HCT116 (cell line): Measurements from ENCODE around the genes DUSP13 and VDAC2.

DNA sequence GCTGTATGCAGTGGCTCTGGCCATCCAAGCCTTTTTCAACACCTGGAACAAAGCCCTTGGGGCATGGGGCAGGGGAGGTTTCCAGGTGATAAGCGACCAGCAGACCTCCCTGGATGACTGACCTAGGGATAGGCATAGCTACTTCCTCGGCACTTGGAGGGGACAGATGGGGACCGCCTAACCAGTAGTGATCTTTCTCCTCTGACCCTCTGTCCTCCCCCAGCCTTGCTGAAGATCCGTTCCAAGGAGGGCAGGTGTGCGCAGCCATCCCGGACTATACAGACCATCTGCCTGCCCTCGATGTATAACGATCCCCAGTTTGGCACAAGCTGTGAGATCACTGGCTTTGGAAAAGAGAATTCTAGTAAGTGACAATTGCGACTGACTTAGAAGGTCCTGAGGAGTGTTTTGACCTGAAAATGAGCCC is 3.6 kb downstream of the PLAU start:
- RRBS = no CpG with 5 or more reads among the region's 9 CpGs

DNA sequence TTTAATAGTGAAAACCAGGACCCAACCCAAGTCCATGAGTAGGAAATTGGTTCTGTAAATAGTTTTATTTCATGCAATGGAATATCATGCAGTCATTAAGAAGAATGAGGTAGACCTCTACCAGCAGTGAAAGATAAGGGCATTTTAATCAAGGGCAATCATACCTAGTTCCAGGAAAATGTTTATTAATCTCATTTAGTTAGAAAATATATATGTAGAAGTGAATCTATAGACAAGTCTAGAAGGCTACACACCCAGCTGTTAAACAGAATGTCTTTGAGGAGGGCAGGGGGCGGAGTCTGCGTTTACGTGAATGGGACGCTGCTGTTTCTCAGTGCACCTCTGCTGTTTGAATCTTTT is 687 bp upstream of the VCL start:
- RRBS = no CpG with 5 or more reads among the region's 4 CpGs

GRCh38 chr10:73998828-73999992 is 1.3 kb downstream of the VCL start:
- RRBS = no CpG with 5 or more reads among the region's 20 CpGs

GRCh38 chr10:74081798-74082610 is 68.6 kb downstream of the AP3M1 start:
- RRBS = no CpG with 5 or more reads among the region's 5 CpGs

- RRBS = no CpG with 5 or more reads among the region's 3 CpGs
Observed at GRCh38 chr10:74190087-74190533, 39.1 kb downstream of the ADK start.

DNA sequence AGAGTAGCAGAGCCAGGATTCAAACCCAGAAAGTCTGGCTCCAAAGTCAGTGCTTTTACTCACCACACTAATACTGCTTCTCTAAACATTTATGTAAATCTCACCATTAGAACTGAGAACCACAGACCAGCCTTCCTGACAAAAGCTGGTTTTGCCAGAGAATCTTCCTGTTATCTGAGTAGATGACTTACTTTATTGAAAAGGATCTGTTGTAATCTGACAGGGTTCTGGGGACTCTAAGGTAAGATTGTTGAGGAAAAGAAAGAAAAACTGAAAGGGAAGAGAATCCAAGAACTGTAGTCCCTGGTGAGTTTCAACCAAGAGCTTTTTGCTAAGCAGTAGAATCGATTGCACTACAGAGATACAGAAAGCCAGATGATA is 153.5 kb upstream of the KAT6B start:
- RRBS = no CpG with 5 or more reads among the region's 1 CpG

GRCh38 chr10:74869689-74870122 is 43.3 kb downstream of the KAT6B start:
- RRBS = no CpG with 5 or more reads among the region's 2 CpGs

DNA sequence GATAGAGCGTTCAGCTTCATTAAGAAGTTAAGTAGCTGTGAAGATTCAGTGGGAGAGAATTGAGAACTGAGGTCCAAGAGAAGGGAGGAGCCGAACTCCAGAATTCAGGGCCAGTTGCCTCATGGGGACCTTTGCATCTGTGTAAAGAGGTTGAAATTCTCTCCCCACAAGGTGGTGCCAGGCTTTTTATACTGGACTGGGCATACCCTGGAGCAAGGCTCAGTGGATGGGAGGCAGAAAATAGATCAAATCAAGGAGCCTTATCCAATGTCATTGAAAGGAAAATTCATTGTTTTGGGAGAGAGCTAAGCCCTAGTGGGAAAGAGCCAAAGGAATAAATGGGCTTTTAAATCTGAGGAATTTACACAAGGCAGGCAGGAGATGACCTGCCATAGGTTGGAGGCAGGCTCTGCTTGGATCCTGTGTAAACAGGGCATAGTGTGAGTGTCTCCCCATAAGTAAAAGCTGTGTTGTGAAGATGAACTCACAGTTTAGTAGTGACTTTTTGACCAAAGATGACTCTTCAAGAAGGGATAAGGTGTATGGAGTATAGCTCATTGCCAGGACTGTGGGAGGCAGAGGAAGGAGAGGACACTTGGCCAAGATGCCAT is 63.1 kb downstream of the KAT6B start:
- RRBS = no CpG with 5 or more reads among the region's 2 CpGs

DNA sequence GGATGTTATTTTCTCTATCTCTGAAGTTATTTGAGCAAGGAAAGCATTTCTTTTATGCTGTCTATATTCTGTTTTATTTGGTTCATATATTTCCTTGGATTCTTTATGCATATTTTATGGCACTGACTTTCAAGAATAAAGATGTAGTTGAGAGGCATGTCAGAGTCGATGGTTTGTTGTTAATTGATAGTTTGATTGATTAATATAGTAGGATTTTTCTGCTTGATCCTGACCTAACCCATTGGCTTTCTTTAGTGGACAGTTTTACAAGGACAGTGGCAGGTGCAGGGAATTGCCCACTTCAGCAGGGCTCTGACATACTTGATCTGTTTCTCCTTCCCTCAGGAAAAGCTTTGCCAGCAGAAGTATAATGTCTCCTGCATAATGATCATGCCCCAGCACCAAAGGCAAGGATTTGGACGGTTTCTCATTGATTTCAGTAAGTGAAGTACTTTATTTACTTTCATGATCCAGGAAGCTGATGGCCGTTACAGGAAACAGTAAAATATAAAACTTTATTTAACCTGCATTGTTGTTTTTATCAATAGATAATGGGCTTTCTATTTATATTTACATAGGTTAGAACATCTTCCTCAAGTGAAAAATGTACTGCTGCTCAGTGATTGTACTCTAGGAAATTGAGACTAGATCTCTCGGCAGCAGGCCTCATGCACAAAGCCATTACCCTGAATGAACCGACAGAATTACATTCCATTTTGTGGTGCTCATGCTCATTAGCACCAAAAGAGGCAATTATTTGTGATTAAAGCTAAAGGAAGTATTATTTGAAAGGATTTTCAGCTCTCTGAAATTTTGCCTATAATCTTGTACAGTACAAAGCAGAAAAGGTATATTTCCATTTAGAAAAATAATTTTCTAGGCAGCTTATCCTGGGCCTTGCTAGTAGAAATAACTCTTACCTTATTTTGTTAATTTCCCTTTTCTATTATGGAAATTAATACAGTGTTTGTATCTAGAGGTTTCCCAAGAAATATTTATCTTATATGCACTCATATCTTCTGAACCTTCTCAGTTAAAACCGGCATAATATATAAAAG is 84.4 kb downstream of the DUSP29 start:
- RRBS = no CpG with 5 or more reads among the region's 6 CpGs

DNA sequence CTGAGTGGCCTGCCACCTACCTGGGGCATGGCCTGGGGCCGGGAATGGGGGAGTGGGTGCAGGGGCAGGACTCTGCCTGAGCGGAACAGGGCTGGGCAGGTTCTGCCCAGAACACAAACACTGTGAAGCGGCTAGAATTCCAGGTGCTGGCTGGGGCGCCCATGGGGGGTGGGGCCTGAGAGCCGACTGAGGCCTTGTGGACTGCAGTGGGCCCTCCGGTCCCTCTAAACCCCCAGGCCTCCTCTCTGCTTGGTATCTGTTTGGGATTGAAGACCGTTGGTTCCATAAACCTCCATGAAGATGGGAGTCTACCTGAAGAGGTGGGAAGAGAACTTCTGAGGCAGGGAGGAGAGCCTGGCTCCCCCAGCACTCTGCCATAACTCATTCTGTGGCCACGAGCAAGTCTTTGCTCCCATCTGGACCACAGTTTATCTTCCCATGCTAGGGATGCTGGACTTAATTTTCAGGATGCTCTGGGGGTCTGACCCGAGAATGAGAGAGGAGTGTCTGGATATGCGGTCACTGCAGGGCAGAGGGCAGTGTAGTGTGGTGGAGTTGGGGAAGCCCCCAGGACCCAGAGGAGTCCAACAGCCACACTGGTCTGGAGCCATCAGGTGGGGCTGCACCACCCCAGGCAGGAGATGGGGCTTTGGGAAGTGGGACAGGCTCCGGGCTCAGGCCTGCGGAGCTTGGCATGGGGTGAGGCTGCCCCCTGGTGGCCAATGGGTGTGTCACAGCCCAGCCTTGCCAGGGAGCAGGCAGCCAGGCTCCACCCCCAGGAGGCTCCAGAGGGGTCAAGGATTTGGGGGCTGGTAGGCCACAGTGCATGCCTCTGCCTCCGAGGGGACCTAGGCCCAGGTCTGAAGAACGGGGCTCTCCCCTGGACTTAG is at the start of gene DUSP13:
Gene DUSP13 (minus strand): TSS at position 104 of the 890 bp plus-strand sequence.
- RRBS = no CpG with 5 or more reads among the region's 14 CpGs

GRCh38 chr10:75209640-75210914 is at the start of gene VDAC2:
VDAC2 (plus strand) TSS chr10:75210796.
- RRBS = 3% methylated on average over 20 of the region's 94 CpGs

DNA sequence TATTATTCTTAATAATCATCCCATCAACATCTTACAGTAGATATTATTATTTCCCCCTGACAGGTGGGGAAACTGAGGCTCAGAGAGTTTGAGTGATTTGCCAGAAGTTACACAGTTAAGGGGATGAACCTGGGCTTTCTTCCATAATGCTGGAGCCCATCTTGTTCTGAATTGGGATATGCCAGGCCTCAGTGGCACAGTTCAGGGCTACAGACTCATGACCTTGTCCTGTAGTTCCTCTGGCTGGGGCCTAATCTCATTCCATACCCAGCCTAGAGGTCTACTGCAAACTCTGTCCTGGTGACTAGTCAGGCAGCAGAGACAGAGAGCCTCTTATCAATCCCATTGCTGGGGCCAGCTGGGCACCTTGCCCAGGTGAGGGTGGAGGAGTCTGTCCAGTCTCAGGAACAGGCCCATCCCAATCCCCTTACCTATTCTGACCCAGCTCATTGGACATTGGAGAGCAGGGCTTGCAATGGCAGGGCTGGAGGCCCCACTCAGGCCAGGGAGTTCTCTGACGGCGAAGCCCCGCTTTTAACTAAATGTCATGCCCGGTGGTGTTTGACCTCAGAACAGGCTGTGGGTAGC is 28.0 kb upstream of the COMTD1 start:
- RRBS = no CpG with 5 or more reads among the region's 4 CpGs

- RRBS = 2% methylated on average over 32 of the region's 58 CpGs
Observed at GRCh38 chr10:75294461-75295259, 58.9 kb upstream of the COMTD1 start.

DNA sequence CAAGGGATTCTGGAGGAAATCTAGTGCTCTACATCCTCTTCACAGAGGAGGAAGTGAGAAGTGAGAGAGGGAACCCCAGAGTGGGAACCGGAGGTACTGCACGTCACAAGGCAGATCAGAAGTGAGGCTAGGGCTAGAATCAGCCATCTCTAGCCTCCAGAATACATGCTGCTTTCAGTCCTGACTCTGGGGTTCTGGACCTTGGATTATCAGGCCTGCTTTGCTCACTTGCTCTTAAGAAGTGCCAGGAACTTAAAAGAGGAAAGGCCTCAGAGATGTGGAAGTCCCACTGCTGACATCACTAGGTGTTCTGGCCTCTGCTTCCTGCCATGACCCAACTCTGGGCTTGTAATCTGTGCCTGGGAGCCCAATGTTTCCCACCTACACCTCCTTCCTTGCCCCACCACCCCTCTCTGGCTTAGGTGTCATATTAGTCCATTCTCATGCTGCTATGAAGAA is 25.6 kb downstream of the ZNF503 start:
- RRBS = no CpG with 5 or more reads among the region's 2 CpGs

GRCh38 chr10:75521995-75522530 is 90.6 kb downstream of the LRMDA start:
- RRBS = no CpG with 5 or more reads among the region's 4 CpGs

DNA sequence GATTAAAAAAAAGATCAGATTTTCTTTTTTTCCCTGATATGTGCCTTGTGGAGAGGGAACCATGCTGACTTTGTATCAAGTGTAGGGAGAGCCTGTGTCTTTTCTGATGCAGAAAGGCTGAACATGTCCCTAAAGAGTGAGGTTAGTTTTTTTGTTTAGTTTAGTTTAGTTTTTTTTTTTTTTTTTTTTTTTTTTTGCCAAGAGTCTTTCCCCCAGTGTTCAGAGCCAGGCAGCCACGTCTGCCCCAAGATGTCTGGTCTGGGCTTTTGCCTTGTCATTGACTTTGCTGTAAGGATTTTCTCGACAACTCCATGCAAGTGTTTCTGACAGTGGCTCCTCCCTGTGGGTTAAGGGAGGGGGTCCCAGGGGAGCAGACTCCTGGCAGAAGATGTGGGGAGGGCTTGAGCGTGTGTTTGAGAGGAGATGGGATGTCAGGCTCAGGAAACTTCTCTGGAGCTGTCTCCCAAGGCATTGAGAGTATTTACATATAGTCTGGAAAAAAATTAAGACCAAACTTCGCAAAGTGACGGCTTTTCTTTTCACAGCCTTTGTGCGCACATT is 201.3 kb downstream of the LRMDA start:
- RRBS = no CpG with 5 or more reads among the region's 6 CpGs

GRCh38 chr10:75723000-75723710 is 291.7 kb downstream of the LRMDA start:
- RRBS = no CpG with 5 or more reads among the region's 5 CpGs

DNA sequence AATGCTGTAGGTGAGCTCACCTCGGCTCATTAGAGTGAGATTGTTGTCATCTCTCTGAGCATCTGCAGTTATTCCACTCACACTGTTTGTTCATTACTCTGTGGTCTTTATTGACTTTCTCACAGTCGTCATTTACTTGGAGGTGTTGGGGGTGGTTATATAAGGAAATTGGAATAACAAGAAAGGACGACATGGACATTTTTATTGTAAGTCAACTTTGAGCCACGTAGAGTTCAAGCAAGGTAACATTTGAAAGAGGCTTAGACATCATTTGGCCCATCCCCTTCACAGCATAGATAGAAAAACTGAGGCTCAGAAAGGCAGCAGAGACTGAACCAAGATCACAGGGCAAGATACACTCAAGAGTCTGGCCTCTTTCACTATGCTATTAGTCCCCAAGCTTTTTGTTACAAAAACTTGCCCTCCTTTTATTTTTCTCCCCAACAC is 620.0 kb downstream of the LRMDA start:
- RRBS = no CpG with 5 or more reads among the region's 4 CpGs

- RRBS = no CpG with 5 or more reads among the region's 11 CpGs
Observed at GRCh38 chr10:76524095-76524459, 1092.7 kb downstream of the LRMDA start.

DNA sequence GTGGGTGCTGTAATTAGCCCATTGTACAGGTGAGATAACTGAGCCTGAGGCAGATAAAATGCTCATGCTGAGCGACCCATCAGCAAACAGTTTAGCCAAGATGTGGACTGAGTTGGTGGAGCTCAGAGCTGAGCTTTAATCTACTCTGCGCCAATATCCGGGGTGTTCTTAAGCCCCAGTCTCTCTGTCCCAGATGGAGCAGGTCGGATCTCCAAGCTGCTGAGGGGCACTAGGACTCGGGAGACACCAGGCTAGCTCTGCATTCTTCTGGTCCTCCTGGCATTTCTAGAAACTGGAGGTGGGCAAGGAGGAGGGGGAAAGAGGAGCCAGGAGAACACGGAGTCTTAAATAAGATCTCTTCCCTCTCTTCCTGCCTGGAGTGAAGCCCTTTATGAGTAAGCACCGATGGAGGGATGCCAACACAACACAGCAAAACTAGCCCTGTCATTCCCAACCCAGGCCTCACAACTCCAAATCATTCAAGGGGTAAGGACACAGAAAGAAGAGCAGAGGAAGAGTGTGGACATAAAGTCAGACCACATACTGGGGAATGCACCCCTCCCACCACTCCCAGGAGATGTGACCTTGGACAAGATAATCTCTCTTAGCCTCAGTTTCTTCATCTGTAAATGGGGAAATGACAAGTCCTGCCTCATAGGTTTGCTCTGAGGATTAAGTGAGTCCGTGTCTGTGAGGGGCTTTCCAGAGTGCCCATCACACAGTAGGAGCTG is 458.3 kb downstream of the KCNMA1 start:
- RRBS = no CpG with 5 or more reads among the region's 8 CpGs